ENCODE data around the genes ANKS6, ERP44, INVS and OR13C4.

- PRO-cap, 2 experiments: no peak in any of the 2 experiments
Observed at GRCh38 chr9:98555764-98556429, 152.8 kb downstream of the GABBR2 start.

- PRO-cap, 2 experiments: peak in 2 of 2 experiments; most common plus-strand start chr9:98796695 (in 1); most common minus-strand start chr9:98796539 (in 2)
Observed at GRCh38 chr9:98795981-98797261, at the start of gene ANKS6. Gene ANKS6 (minus strand): TSS chr9:98796555.

DNA sequence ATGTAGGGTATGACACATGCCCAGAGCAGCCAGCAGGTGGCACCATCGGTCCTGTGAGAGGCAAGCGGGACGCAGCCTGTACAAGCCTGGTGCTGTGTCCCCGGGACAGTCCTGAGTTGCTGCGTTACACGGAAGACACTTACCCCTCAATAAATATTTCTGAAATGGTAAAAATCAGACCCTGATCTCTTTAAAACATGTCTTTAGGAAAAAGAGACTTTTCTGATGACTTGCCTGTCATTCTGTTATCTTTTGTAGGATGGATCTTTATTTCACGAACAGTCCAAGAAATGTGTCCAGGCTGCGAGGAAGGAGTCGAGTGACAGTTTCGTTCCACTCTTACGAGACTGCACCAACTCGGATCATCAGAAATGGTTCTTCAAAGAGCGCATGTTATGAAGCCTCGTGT is 41.2 kb downstream of the GALNT12 start:
- PRO-cap, 2 experiments: no peak in any of the 2 experiments

- PRO-cap, 2 experiments: no peak in any of the 2 experiments
Observed at GRCh38 chr9:98867602-98868088, 60.2 kb downstream of the GALNT12 start.

DNA sequence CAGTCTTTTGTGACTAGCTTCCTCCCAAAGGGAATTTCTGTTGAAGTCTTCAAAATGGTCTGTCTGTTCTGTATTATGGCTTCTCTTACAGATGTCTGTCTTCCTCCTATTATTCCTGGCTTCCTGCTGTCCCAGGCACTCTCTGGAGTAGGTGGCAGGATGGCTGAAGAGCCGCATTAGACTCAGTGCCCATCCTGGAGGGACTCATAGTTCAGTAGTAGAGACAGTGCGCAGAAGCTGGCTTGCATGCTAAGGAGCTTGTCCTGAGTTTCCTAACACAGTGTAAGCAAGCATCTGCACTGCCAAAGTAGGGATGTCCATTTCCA is 10.1 kb downstream of the COL15A1 start:
- PRO-cap, 2 experiments: no peak in any of the 2 experiments

GRCh38 chr9:98958030-98958802 is 14.5 kb downstream of the COL15A1 start:
- PRO-cap, 2 experiments: no peak in any of the 2 experiments

DNA sequence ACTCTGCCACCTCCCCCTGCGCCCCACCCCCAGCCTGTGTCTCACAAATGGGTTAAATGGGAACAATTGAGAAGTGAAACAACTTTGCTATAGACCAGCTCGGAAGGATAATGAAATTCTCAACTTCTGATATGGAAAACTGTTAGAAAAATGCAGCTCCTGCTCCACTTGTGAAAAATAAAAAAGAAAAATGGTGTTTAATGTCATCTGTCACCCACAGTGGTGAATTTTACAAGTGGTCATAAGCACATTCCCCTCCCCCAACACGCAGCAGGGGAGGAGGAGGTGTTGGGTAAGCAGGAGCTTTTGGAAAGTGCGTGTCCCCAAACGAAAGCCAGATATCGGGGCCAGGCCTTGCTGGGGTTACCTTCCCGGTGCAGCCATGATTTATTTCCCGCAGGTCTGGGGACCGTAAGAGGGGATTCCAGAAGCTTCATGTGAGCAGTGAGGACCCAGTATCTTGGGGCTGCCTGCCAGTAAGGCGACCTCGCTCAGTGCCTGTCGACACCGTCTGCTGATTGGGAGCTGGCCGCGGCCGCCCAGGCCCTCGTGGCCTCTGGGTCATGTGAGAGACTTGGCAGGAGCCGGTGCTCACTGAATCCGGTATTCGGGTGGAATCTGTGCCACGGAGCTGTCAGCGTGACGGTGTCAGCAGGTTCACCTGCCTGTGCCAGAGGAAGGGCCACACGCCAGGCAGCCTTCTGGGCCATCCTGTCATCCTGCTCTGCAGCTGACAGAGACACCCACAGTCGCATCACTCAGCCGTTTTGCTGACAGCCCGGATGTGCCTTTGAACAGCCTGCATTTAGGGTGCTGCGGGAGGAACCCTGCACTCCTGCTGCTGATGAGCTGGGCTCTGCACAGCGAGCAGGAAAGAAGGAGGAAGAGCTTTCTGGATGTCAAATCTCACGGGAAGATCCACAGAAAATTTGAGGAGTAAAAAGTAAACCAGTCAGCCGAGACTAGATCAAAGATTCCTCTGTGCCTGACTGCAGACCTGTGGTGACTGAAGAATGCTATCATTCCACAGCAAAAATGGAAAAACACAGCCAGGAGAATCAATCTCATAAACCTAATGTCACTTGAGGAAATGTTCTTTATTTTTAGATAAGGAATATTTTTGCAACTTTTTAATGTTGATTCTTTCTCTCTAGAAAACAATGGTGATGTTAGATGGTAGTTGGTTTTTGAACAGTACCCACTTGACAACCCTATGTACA is 37.4 kb downstream of the SEC61B start:
- PRO-cap, 2 experiments: no peak in any of the 2 experiments

DNA sequence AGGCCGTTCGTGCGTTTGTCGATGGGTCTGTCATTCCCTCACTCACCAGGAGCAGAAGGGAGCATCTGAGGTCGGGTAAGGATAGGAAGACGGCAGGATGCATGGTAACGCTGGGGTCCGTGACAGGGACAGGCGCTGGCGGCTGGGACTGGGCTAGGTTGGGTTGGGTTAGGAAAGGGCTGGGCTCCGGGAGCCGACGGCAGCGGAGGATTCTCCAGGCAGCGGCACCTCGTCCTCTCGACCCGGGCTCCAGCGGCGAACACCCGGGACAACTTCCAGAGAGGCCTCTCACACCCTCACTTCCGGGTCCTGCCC is at the start of gene ERP44:
Gene ERP44, minus strand, starts transcription at position 263 of the 315 bp plus-strand sequence.
- PRO-cap, 2 experiments: peak in 2 of 2 experiments; most common minus-strand start position 263 of the sequence (in 2)

DNA sequence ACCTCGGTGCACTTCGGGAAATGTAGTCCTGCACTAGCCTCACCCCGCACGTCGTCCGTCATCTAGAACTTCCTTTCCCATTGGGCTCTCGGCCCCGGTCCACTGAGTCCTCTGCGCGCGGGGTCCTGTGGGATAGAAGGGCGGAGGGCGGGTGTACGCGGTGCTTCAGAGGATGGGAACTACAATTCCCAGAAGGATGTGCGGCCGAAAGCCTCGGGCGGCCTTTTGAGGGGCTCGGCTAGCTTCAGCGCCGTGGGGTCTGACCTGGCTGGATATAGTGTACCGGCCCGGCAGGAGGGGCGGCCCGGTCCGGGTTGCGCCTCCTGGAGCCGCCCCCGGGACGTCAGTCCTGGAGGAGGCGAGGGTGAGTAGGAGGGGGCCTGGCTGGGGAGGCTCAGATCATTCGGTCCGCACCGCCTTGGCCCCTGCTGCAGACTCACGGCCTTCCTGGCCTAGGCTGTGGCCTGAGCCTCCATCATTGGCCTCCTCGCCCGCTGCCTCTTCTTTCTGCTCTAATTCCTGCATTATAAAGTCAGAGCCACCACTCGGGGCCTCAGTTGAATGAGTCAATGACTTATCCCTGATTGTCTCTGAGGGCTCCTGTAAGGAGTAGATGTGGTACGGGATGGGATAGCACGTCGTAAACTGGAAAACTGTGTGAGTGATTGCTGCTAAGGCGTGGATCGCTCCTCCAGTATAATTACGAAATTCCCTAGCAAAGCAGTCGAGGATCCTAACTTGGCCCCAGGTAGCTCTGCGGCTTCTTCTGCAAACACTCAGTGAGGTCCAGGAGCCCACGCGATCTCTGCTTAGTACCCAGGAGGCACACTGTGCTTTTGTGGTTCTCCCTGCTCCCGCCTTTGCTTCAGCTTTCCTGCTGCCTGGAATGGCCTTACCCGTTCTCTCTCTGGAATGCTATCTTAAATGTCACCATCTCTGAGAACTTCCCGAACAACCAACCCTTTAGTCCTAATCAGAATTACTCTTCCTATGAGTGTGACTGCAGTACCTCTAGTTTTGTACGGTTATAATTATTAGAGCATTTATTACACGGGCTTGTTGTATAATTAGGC is at the start of gene INVS:
Gene INVS, plus strand, starts transcription at position 191 of the 1,073 bp plus-strand sequence.
- PRO-cap, 2 experiments: peak in 2 of 2 experiments; most common plus-strand start position 191 of the sequence (in 1); most common minus-strand start position 438 of the sequence (in 1)

- PRO-cap, 2 experiments: no peak in any of the 2 experiments
Observed at GRCh38 chr9:100144319-100144576, 45.2 kb downstream of the INVS start.

GRCh38 chr9:100690419-100690984 is 112.6 kb downstream of the CAVIN4 start:
- PRO-cap, 2 experiments: no peak in any of the 2 experiments

DNA sequence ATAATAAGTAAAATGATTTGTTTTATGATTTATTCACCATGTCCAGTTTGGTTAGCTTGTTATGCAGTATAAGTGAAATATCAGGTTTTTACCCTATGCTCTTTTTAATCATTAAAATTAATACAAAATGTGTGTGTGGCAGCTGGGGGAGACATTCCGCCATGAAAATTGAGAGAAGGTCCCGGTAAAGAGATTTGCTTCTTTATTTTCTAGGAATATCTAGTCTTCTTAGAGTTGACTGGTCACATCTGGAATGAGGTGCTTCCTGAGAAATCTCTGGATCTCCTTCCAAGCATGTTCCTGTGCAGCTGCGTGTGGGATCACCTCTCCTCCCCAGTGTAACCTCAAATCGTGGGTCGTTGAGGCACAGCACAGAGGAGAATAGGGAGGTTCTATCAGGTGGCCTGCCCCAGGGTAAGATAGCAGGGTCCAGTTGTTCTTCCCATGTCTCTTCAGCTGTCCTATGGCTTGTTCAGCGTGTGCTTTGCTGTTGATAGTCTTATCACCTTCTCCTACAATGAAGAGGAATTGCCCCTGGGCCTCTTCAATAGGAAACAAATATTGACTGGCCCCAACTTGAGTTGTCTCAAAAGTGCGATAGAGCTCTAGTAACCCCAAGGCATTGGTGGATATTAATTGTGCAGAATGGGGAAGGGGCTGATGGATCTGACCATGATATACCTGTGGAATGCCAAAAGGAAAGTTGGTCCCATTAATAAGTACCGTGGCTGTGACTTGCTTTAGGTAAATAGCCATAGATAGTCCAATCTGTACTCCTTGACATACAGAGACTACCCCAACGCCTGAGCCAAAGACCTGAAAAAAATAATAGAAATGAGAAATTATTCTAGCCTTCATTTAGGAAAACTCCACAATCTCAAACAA is 22.4 kb downstream of the BAAT start:
- PRO-cap, 2 experiments: no peak in any of the 2 experiments

GRCh38 chr9:101375291-101376128 is 9.3 kb downstream of the BAAT start:
- PRO-cap, 2 experiments: no peak in any of the 2 experiments

GRCh38 chr9:101399377-101400134 is 905 bp downstream of the ZNF189 start:
- PRO-cap, 2 experiments: no peak in any of the 2 experiments

DNA sequence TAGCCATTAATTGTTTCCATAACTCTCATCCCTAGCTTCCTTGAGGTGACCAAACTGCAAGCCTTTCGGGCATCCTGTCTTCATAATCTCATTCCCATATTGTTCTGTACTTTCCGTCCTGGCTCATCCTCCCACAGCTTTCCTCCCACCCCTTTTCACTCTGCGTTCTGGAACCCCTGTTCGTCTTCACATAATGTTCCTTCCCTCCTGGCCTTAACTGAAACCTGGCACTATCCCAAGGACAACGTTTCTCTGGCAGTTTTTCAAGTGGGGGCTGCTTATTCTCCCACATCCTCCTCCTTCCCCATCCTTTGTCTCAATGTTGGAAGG is 1.4 kb downstream of the ZNF189 start:
- PRO-cap, 2 experiments: no peak in any of the 2 experiments

- PRO-cap, 2 experiments: no peak in any of the 2 experiments
Observed at GRCh38 chr9:101409160-101410045, 10.8 kb downstream of the ZNF189 start.

DNA sequence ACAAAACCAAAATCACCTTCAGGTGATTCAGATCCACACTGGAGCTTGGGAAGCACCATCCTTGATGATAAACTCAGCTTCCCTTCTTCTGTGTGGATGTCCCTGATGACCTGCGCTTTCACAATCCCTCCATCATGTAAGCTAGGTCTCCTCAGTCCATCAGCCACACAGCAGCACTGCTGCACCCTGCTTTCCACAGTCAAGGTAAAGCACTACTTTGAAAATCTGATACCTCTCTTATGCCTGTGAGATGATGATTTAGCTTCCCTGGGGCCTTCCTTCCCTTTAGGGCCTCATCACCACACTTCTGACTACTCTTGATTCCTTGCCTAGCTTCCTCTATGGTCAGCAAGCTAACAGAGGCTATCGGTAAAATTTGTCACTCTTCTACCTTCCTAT is 12.7 kb downstream of the ALDOB start:
- PRO-cap, 2 experiments: no peak in any of the 2 experiments

DNA sequence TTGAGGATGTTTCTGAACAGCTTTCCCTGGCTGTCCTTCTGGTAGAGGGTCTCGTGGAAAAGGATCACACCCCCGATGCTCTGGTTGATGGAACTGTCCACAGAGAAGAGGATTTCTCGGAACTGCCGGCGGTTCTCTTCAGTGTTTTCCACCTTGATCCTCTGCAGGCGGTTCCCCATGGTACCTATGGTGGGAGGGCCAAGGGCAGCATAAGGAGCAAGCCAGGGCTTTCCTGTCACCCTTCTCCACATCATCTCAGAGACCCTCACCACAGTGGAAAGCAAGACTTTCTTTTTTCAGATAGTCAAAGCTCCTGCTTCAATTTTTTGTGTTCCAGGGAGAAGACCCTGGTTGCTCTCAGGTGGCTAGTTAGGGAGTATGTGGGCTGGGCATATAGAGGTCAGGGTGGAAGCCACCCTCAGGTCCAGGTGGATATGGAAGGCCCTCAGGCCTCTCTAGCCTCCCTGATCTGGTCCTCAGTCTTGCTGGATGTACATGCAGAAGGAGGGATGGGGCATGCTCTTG is 5.7 kb downstream of the ALDOB start:
- PRO-cap, 2 experiments: no peak in any of the 2 experiments

GRCh38 chr9:101737728-101738402 is 582 bp downstream of the GRIN3A start:
- PRO-cap, 2 experiments: no peak in any of the 2 experiments

DNA sequence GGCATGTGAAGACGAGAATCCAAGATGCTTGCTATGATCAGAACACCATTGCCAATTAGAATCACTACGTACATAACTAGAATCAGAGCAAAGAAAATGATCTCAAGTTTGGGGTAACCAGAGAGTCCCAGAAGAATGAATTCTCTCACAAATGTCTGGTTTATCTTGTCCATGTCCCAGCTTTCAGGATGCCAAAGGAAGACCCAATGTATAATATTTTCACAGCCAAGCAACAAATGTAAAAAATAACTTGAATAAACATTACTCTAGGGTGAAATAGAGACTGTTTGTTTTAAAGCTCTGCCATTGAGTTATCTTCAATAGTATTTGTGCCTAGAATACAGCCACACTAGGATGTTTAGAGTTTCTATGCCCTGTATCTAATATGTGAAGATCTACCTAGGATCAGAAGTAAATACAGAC is at the start of gene OR13C4:
Gene OR13C4, minus strand, starts transcription at position 173 of the 423 bp plus-strand sequence.
- PRO-cap, 2 experiments: no peak in any of the 2 experiments

Data from Colon Carcinoma Metastatic in the Brain (tissue), 2 donors.